ENCODE measurements around a stretch of chr3.

GRCh38 chr3:11481956-11482367 is 161.8 kb downstream of the VGLL4 start:
- PRO-cap, 2 experiments: no peak in any of the 2 experiments

GRCh38 chr3:11514177-11514789 is 129.4 kb downstream of the VGLL4 start:
- PRO-cap, 2 experiments: no peak in any of the 2 experiments

- PRO-cap, 2 experiments: no peak in any of the 2 experiments
These were observed 87.4 kb downstream of the VGLL4 start for GRCh38 chr3:11556154-11556824.

DNA sequence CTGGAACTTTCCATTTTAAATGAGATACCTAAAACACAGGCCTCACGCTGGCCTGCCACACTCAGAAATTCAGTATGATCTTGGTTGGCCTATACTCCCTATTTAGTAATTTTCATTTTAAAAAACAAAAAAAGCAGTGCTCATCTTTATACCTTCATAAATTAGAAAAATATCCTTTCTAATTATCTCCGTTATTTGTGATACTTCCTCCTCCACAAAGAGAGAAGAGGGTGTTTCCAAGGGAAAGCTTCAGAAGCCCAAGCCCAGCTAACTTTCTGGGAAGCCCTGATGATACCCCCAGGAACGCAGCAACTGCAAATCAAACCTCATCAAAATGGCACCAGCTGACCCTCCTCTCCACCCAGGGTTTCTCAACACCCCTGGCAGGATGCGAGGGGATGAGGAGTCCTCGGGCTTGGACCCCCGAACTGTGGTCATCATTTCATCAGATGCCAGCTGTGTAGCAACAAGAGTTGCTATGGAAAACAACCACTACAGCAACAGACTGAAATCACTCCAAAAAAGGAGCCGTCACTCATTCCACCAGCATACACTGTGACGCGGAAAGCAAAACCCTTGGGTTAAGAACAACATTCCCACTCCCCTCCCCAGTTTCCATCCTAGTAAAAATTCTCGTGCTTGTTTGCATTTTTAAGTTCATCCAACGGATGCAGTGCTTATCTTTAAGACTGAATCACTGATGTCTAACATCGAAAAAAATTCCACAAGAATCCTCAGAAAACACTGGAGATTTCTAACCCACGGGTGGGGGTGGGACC is 40.2 kb downstream of the VGLL4 start:
- PRO-cap, 2 experiments: no peak in any of the 2 experiments

DNA sequence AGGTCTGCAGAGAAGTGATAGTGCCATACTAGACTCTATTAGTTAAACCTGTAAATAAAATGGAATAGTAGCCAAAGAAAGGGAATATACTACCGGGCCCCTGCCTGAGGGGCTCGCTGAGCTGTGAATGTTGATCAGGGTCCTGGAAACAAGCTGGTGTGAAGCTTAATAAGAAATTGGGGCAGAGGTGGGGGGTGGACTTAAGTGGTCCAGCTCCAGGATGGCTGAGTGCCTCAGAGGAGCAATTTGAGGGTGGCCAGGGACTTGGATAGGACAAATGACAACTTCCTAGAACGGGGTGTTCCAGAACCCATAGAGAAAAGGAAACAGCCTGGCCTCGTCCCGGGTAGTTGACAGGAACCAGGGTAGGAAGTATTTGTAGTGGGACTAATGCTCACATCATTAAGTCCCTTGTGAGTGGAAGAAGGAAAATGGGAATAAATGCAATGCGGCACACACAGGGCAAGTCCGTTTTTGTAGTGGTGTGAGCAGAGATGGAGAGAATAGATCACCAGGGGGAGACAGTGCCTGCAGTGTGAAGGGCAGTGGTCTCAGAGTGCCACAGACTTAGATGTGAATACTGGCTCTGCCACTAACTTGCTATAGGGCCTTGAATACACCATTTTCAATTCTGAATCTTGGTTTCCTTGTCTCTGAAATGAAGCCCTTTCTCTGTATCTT is 19.7 kb downstream of the TIMP4 start:
- PRO-cap, 2 experiments: no peak in any of the 2 experiments

DNA sequence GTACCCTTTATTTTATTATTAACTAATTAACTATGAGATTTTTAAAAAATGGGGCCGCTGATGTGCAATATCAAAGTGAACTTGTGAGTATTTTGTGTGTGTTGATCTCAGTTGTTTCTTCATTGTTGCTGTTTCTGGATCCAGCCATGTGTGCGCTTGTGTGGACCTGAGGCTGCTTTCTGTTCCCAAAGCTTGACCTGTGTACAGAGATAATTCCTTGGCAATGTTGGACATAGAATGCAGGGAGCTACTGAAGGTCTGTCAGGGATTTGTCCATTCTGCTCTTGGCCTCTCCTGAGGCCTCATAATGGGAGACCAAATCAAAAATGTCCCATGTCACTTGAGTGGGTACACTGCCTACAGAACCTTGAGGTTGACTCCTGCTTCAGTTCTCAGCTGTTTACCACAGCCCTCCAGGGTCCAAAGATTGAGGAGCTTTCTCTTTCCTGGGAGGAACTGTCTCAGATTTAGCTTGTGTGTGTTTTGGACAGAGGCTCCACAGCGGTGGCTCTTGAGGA is 25.5 kb upstream of the TIMP4 start:
- PRO-cap, 2 experiments: no peak in any of the 2 experiments

DNA sequence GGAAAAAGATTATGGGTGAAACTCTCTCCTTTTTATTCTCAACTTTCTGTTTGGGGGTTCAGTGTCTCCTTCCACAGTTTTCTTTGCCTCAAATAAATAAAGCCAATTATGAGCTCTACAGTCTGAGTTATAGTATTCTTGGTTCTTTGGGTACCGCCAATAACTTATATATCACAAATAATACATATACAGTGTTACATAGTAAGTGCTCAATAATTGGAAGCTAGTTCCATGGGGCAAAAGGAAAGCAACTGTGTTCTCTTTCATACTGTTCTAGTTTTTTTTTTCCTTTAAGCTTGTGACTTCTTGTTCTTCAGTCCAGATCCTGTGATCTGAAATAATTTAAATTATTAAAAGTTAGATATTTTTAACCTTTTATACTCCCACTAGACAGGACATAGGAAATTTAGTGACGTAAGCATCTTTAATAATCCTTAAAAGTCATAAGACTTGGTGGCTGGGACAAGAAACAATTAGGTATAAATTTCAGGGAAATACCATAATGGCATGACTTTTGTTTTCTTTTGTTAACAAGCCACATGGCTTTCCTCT is 29.8 kb downstream of the PPARG start:
- PRO-cap, 2 experiments: no peak in any of the 2 experiments

DNA sequence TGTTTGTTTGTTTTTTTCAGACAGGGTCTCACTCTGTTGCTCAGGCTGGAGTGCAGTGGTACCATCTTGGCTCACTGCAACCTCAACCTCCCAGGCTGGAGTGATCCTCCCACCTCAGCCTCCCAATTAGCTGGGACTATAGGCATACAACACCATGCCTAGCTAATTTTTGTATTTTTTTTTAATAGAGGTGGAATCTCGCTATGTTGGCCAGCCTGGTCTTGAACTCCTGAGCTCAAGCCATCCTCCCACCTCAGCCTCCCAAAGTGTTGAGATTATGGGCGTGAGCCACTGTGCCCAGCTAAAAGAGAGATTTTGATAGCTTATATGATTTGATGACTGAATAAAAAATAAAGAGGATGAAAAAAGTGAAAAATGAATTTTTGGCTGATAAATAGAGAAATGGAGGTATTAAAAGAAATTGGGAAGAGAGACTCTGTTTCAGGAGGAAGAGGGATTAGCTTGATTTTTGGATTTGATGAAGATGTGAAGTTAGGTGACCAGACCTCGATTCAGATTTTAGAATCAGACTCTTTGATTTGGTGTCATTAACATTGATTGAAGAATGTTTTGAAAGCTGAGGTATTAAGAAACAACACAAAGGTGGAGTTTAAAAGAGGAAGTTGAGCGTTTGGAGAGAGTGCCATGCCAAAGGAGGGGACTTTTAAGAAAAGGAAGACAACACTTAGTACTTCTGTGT is 34.1 kb downstream of the PPARG start:
- PRO-cap, 2 experiments: no peak in any of the 2 experiments

GRCh38 chr3:12503083-12503857 is 19.0 kb downstream of the TSEN2 start:
- PRO-cap, 2 experiments: no peak in any of the 2 experiments

DNA sequence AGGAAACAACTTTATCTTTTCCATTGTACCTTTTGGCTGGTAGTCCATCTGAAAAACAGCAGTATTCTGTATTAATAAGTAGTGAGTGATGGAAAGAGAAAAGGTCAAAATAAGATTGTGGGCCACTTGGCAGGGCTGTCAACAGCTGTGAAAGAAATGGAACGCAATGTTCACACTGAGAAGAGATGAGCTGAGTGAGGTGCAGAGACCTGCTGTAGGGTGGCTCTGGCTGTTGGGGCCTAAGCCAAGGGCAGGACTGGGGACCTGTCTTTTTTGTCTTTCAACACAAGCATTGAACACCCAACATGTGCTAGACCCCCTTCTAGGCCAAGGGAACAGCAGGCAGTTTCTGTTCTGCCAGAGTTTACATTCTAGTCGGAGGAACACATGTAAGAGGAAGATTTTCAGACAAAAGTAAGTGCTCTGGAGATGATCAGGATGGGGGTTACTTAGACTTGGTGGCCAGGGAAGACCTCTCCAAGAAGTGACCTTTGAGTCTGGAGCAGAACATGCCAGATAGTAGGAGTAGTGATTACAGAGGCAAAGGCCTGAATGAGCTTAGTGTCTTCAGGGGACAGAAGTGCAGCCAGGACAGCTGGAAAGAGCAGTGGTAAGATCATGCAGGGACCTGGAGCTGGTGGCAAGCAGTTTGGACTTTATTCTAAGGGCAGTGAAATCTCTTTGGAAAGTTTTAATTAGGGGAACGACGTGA is 29.6 kb downstream of the TSEN2 start:
- PRO-cap, 2 experiments: no peak in any of the 2 experiments

GRCh38 chr3:12585064-12585811 is 28.4 kb downstream of the MKRN2 start:
- PRO-cap, 2 experiments: no peak in any of the 2 experiments

DNA sequence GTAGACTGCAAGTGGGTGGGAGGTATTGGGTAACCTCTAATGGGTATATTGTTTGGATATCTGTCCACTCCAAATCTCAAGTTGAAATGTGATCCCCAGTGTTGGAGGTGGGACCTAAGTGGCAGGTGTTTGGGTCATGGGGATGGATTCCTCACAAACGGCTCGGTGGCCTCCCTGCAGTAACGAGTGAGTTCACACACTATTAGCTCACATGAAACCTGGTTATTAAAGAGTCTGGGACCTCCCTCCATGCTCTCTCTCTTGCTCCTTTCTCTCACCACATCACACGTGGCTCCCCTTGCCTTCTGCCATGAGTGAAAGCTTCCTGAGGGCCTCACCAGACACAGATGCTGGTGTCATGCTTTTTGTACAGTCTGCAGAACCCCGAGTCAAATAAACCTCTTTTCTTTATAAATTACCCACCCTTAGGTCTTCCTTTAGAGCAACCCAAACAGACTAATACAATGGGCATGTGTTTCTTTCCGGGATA is 31.9 kb downstream of the MKRN2 start:
- PRO-cap, 2 experiments: no peak in any of the 2 experiments

- PRO-cap, 2 experiments: no peak in any of the 2 experiments
These were observed 15.4 kb downstream of the RAF1 start for GRCh38 chr3:12648385-12649058.

GRCh38 chr3:12796895-12797783 is 659 bp downstream of the CAND2 start:
- PRO-cap, 2 experiments: peak in 1 of 2 experiments; most common plus-strand start chr3:12796961 (in 1)

GRCh38 chr3:12809990-12810902 is 13.8 kb downstream of the CAND2 start:
- PRO-cap, 2 experiments: peak in 2 of 2 experiments; most common plus-strand start chr3:12810612 (in 2); most common minus-strand start chr3:12810106 (in 2)

- PRO-cap, 2 experiments: no peak in any of the 2 experiments
These were observed 50.6 kb upstream of the RPL32 start for GRCh38 chr3:12892027-12892293.

DNA sequence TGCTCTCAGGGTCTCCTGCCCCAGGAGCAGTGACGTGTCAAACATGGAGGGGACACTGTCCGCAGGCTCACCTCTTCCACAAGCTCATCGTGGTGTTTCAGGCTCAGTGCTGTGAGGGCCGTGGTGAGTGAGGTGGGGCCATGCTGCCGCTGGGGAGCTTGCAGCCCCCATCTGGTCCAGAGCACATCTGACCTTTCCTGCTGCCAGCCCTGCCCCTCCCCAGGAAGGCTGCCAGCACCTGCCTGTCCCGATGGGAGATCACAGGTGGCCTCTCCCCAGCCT is 64.8 kb upstream of the RPL32 start:
- PRO-cap, 2 experiments: no peak in any of the 2 experiments

GRCh38 chr3:12913095-12913310 is 71.6 kb upstream of the RPL32 start:
- PRO-cap, 2 experiments: no peak in any of the 2 experiments

DNA sequence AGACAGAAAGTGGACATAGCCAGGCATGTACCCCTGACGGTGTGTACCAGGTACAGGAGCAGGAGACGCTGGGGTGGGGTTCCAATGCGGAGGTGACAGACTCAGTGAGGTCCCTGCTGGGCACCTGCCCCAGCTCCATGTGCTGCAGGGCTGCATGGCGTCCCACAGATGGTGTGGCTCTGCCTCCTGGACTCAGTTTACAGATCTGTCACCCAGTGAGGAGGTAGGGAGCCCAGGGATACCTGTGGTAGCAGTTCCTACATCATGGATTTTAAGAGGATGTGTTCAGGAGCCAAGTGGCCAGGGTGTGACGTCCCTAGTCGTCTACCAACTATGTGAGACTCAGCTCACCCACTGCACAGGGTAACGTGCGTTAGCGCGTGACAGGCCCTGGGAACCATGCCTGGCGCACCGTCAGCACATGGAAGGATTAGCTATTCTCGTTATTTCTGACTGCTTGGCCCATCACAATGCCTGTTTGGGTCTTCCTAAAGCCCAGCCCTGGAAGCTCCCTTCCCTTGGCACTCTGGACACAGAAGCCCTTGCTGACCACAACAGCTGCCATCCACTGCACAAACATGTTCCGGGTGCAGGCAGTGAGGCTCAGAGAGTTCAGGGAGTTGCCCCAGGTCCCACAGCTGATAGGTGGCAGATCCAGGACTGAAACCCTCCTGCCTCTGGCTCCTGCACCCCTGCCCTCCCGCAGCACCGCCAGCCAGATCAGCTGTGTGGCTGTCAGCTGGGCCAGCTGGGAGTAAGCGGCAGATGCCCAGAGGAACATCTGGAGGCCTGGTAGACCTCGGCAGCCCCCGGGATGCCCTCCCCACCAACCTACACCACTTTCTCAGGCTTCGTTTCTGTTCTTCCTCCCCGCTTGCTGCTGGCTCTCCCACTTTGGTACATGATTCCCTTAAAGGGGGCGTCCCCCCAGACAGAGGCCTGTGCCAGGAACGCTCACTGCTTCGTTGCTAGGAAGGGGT is 91.0 kb upstream of the RPL32 start:
- PRO-cap, 2 experiments: no peak in any of the 2 experiments

- PRO-cap, 2 experiments: no peak in any of the 2 experiments
These were observed 113.6 kb upstream of the RPL32 start for GRCh38 chr3:12954780-12955480.

Measured in helper T cell (primary cell).